Heart left ventricle (tissue), 7 donors: Measurements from ENCODE around the gene CCDC126.

DNA sequence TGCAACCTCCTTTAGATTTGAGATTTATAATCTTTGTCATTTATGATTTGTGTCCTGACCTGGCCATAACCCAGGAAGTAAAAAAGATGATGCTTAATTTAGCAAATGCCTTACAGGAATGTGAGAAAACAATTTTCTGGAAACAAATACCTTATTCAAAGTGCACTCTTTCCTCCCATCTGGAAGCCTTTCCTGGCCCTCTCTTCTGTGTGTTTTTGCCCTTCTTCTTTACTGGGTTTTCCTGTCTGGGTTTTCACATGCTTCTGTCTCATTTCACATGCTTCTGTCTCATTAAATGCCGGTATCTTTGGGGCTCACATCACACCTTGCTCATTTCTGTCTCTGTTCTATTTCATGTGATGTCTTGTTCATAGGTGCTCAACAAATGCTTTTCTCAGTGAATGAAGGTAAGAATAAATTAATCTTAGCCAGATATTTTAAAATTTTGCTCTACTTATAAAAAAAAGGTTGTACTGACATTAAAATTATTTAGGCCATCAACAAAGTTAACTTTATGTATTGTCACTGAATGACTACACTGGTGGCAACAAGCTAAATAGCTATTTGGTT, 149.1 kb downstream of the RAPGEF5 start:
- PRO-cap, 6 experiments, result no peak in any of the 6 experiments
- RAMPAGE, long total RNA, 2 experiments, result no peak in any of the 2 experiments
- RRBS, result no CpG with 5 or more reads among the region's 1 CpG

- PRO-cap, 6 experiments, result no peak in any of the 6 experiments
- RAMPAGE, long total RNA, 2 experiments, result no peak in any of the 2 experiments
- RRBS, result no CpG with 5 or more reads among the region's 18 CpGs
These were observed 23.2 kb downstream of the RAPGEF5 start for GRCh38 chr7:22333537-22334449.

DNA sequence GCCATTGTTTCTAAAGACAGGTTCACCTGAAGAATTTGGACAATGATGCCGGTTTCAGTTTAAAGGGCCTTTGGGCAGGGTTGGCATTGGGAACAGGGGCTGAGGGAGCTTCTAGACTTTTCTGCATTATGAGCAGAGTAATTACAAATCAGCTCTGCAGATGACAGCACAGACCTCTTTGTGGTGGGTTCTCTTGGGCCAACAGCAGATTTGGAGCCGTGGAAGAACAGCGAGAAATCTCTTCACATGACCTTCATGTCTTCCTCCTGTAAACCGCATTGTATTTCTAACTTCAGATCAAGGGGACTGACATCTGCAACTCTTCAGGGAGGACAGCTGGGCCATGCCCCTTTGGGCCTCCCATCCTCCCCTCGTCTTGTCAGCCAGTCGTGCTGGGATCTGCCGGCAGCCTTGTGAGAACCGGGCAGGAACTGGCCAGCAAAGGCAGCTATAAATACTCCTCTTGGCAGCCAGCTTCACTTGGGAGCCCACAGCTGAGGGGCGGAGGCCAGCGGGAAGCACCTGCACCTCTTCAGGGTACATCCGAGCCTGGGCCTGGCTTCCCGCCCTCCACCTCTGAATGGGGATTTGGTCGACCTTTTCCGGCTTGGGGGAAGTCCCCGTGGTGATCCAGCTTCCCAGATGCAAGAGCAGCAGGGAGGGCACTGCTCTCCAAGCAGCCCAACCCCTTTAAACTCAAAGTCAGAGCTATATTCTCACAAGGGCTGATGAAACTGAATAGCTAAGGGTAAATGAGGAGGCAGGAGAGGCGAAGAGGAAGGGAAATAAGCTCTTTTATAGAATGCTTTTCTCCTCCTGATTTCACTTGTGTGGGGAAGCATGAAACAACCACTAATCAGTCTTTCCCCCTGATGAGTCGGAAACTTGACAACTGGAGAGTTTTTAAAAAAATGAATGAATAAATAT, 54.7 kb downstream of the STEAP1B start:
- PRO-cap, 6 experiments, result peak in 3 of 6 experiments; most common plus-strand start position 479 of the sequence (in 2); most common minus-strand start position 378 of the sequence (in 1)
- RAMPAGE, long total RNA, 2 experiments, result no peak in any of the 2 experiments
- RRBS, result no CpG with 5 or more reads among the region's 17 CpGs

DNA sequence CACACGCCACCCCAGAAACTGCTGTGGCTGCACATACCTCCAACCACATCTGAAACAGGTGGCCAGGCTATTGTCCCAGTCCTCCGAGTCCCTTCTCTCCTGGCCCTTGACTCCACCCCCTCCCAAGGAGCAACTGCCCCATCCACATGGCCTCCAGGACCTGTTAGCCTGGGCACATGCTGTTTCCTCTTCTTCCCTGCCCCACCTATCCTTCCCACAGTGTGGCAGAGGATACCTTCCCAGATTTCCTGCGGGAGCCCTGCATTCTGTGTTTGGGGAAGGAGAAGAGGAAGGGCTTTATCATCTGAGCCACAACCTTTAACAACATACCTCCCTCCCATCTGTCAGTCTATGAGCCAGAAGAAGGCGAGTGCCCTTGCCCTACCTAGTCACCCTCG, 11.9 kb downstream of the STEAP1B start:
- PRO-cap, 6 experiments, result no peak in any of the 6 experiments
- RAMPAGE, long total RNA, 2 experiments, result no peak in any of the 2 experiments
- RRBS, result no CpG with 5 or more reads among the region's 5 CpGs

DNA sequence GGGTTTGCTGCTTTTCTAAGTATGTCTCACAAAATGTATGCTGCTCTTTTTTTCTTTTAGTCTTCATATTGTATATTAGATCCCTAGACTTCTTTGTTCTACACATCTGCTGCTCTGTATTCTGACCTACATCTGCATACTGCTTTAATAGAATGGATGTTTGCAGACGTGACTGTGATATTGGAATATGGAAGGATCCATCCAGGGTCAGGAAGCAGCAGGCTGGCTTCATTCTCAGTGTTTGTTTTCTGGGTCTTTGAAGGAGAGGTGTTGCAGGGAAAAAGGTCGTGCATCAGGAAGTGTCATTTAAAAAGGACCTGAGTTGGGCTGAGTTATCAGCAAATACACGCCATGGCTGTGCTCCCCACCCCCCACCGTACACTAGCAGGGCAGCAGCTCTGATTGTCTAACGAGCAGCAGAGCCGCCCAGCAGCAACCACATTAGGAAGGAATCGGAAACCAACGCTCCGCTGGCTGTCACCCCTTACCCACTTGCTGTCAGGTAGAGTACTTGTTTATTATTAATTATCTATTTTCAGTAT, 63.0 kb upstream of the STEAP1B start:
- PRO-cap, 6 experiments, result peak in 4 of 6 experiments; most common plus-strand start position 386 of the sequence (in 2); most common minus-strand start position 378 of the sequence (in 2)
- RAMPAGE, long total RNA, 2 experiments, result no peak in any of the 2 experiments
- RRBS, result no CpG with 5 or more reads among the region's 9 CpGs

DNA sequence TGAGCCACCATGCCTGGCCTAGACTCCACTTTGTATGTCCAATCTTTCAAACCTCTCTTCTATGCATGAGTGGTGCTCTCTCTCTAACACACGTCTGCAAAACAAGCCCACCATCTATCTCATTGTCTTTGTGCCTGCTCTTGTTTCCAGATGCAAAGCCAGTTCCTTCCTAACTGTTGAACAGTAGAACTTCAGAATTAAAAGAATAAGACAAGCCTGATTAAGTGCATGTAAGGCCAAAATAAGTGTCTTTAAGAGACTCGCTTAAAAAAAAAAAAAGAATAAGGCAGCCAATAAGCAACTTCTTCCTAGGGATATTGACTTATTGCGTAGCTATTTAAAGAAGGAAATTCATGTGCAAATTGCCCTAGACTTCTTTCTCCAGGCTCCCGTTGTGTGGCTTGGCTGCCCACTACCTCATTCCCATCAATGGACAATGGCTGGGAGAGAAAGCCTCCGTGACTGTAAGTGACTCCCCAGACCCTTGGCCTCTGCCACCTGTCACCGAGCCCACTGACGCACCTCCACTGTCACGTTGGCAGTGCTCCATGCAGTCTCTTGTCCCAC, 89.4 kb upstream of the STEAP1B start:
- PRO-cap, 6 experiments, result peak in 2 of 6 experiments; most common minus-strand start position 431 of the sequence (in 1)
- RAMPAGE, long total RNA, 2 experiments, result no peak in any of the 2 experiments
- RRBS, result no CpG with 5 or more reads among the region's 8 CpGs

DNA sequence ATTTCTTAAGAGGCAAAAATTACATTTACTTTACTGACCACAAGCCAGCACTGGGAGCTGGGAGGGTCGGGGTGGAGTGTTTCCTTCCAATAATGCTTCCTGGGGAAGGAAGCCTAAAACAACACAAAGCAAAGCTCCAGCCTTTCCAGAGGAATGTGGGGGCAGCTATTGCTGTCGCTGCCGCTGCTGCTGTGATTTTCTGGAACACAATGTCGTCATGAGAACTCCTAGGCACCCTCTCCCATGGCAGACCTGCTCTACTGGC, 89.8 kb upstream of the STEAP1B start:
- PRO-cap, 6 experiments, result peak in 2 of 6 experiments; most common plus-strand start position 194 of the sequence (in 2)
- RAMPAGE, long total RNA, 2 experiments, result no peak in any of the 2 experiments
- RRBS, result no CpG with 5 or more reads among the region's 4 CpGs

GRCh38 chr7:22664990-22665942, 61.7 kb upstream of the IL6 start:
- PRO-cap, 6 experiments, result no peak in any of the 6 experiments
- RAMPAGE, long total RNA, 2 experiments, result no peak in any of the 2 experiments
- RRBS, result 86% methylated on average over 14 of the region's 59 CpGs

- PRO-cap, 6 experiments, result peak in 1 of 6 experiments; most common plus-strand start chr7:22723344 (in 1); most common minus-strand start chr7:22723227 (in 1)
- RAMPAGE, long total RNA, 2 experiments, result no peak in any of the 2 experiments
- RRBS, result no CpG with 5 or more reads among the region's 3 CpGs
These were observed 3.8 kb upstream of the IL6 start for GRCh38 chr7:22723001-22723712.

- PRO-cap, 6 experiments, result peak in 6 of 6 experiments; most common plus-strand start chr7:22854256 (in 6); most common minus-strand start chr7:22854278 (in 2)
- RAMPAGE, long total RNA, 2 experiments, result no peak in any of the 2 experiments
- RRBS, result 2% methylated on average over 3 of the region's 65 CpGs
These were observed 31.4 kb upstream of the TOMM7 start for GRCh38 chr7:22853920-22854616.

GRCh38 chr7:23018443-23019197, 4.7 kb upstream of the HYCC1 start:
- PRO-cap, 6 experiments, result no peak in any of the 6 experiments
- RAMPAGE, long total RNA, 2 experiments, result no peak in any of the 2 experiments
- RRBS, result no CpG with 5 or more reads among the region's 7 CpGs

- PRO-cap, 6 experiments, result peak in 5 of 6 experiments; most common minus-strand start chr7:23075778 (in 5)
- RAMPAGE, long total RNA, 2 experiments, result no peak in any of the 2 experiments
- RRBS, result no CpG with 5 or more reads among the region's 2 CpGs
These were observed 29.9 kb upstream of the KLHL7 start for GRCh38 chr7:23075621-23076133.

DNA sequence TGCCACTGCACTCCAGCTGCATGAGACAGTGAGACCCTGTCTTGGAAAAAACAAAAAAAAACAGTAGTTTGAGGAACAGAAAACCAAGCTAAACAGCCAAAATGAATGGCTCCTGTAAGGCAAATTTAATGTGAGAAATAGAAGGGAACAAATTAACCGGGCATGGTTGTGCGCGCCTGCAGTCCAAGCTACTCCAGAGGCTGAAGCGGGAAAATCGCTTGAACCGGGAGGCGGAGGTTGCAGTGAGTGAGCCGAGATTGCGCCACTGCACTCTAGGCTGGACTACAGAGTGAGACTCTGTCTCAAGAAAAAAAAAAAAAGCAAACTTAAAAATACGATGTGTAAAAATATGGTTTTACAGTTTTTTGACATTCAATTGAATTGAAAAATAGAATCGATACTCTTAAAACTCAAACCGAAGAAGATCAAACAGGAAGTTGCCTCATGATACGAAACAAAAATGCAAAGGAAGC, 22.3 kb downstream of the KLHL7 start:
- PRO-cap, 6 experiments, result no peak in any of the 6 experiments
- RAMPAGE, long total RNA, 2 experiments, result no peak in any of the 2 experiments
- RRBS, result no CpG with 5 or more reads among the region's 13 CpGs

GRCh38 chr7:23467800-23468153, 2.5 kb downstream of the IGF2BP3 start:
- PRO-cap, 6 experiments, result no peak in any of the 6 experiments
- RAMPAGE, long total RNA, 2 experiments, result no peak in any of the 2 experiments
- RRBS, result no CpG with 5 or more reads among the region's 18 CpGs

- PRO-cap, 6 experiments, result peak in 2 of 6 experiments; most common minus-strand start chr7:23491083 (in 2)
- RAMPAGE, long total RNA, 2 experiments, result no peak in any of the 2 experiments
- RRBS, result no CpG with 5 or more reads among the region's 27 CpGs
These were observed 20.6 kb upstream of the IGF2BP3 start for GRCh38 chr7:23490734-23491361.

- PRO-cap, 6 experiments, result no peak in any of the 6 experiments
- RAMPAGE, long total RNA, 2 experiments, result no peak in any of the 2 experiments
- RRBS, result no CpG with 5 or more reads among the region's 14 CpGs
These were observed 26.1 kb downstream of the TRA2A start for GRCh38 chr7:23505454-23506294.

GRCh38 chr7:23513572-23514515, 17.9 kb downstream of the TRA2A start:
- PRO-cap, 6 experiments, result no peak in any of the 6 experiments
- RAMPAGE, long total RNA, 2 experiments, result no peak in any of the 2 experiments
- RRBS, result no CpG with 5 or more reads among the region's 14 CpGs

- PRO-cap, 6 experiments, result peak in 6 of 6 experiments; most common plus-strand start chr7:23597744 (in 6); most common minus-strand start chr7:23597812 (in 3)
- RAMPAGE, long total RNA, 2 experiments, result start-site peak on the plus strand in 2 of 2 experiments, at chr7:23597376-23597416 at its widest, 58 to 71 reads per replicate
- RRBS, result 1% methylated on average over 36 of the region's 102 CpGs
These were observed at the start of gene CCDC126 for GRCh38 chr7:23596974-23598314. Gene CCDC126 (plus strand): TSS chr7:23597382.

GRCh38 chr7:24663518-24663915, 90.3 kb downstream of the PALS2 start:
- PRO-cap, 6 experiments, result no peak in any of the 6 experiments
- RAMPAGE, long total RNA, 2 experiments, result no peak in any of the 2 experiments
- RRBS, result no CpG with 5 or more reads among the region's 1 CpG

DNA sequence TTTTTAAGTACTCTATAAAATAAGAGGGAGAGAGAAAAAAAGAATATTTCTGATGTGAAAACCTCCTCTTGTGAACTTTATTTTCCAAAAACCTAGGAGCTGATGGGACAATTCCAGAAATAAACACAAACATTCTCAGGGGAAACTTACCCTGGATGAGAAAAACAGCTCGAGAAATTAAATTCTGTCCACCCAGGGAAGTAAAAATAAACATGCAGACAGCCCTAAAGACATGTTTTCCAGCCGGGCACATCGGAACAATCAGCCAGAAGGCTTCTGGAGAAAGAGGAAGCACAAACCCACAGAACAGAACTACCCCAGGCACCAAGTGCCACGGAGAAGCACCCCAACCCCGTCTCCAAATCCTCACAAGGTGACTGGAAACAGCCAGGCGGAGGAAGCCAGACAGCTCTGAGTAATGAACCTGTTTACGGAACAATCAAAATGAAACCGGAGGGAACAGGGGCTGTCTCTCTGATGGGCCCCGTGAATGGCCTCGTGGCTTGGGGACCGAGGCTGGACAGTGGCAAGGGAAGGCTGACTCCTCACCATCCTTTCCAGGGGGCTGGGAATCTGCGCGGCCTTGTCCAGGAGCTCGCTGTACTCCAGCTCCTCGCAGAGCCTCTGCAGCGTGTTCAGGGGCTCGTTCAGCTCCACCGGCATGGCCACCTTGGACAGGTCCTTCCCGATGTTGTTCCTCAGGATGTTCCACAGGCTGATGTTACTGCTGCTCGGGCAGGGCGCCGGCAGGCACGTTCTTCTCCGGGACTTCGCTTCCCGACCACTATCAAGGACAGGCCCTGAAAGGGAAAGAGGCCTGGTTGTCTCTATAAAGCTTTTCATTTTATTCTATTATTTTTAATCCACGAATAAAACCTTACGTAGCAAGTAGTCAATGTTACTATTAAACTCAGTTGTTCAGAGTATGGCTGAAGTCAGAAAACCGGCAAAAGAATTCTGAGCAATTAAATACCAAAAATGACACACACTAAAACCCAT, 77.0 kb upstream of the GSDME start:
- PRO-cap, 6 experiments, result no peak in any of the 6 experiments
- RAMPAGE, long total RNA, 2 experiments, result no peak in any of the 2 experiments
- RRBS, result 77% methylated on average over 5 of the region's 29 CpGs